Sternocleidomastoid (tissue), 1 donor: ENCODE measurements around the genes WDR45B and METRNL.

- PRO-cap: no peak
These were observed 26.1 kb downstream of the NARF start for GRCh38 chr17:82484549-82485171.

GRCh38 chr17:82496275-82496912, 23.1 kb upstream of the FOXK2 start:
- PRO-cap: no peak

GRCh38 chr17:82527647-82528452, 8.3 kb downstream of the FOXK2 start:
- PRO-cap: no peak

GRCh38 chr17:82571459-82572190, 52.1 kb downstream of the FOXK2 start:
- PRO-cap: no peak

DNA sequence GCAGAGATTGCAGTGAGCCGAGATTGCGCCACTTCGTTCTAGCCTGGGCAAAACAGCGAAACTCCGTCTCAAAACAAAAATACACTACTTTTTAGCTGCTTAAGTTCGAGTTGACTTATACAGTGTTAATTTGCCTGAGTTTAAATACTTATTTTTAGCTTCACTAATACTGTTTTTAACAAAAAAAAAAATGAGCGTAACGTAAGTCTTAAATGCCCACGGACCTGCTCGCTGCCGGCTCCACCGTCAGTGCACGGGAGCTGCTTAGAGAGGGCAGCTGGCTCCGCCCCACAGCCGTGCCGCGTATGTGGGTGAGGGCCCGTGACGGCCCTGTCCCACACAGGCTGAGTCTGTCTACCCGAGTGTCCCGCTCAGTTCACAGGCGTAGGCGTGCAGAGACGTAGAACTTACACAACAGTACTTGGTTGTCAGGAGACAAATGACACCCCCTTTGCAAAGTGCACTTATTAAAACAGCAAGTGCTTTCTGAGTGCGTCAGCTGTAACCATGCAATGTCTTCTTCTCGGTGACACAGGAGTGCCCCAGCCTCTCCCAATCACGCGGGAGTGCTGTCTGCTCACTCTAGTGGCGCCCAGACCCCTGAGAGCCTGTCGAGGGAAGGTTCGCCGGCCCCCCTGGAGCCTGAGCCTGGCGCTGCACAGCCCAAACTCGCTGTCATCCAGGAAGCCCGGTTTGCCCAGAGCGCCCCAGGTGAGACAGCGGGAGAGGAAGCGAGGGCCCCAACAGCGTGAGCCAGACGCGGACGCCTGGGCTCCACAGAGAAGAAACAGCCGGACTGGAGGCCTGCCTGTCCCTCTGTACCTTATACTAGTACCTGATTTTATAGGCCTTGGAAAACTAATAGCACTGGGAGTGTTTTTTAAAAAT, 64.2 kb downstream of the FOXK2 start:
- PRO-cap: bidirectional peak, plus-strand start at position 515 of the sequence, minus-strand start at position 251 of the sequence

DNA sequence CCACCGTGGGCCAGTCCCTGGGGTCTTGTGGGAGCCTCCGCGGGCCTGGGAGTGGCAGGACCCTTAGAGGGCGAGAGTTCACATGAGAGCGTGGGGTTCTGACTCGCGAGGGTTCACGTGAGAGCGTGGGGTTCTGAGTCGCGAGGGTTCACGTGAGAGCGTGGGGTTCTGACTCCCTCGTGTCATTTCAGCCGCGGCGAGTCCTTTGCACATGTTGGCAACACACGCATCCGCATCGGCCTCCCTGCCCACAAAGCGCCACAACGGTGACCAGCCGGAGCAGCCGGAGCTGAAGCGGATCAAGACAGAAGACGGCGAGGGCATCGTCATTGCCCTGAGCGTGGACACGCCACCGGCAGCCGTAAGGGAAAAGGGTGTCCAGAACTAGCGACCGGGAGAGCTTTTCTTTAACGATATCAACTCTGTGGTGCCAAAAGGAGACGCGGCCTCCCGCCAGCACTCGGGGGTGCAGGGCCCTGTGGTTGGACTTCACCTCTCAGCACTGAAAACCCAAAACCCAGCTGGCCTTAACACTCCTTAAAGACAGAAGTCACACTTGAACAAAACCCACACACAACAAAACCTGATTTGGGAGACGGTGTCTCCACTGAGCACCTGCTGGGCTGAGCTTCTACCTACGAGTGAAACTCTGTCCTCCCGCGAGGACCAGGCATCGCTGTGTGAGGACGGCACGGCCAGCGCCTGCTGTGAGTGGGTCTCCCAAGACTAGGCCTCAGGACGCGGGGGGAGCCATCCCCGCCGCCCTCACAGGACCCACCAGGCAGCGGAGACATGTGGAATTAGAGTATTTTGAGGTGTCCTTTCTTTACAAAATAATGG, 46.9 kb downstream of the WDR45B start:
- PRO-cap: no peak

GRCh38 chr17:82617164-82617470, 31.1 kb downstream of the WDR45B start:
- PRO-cap: no peak

DNA sequence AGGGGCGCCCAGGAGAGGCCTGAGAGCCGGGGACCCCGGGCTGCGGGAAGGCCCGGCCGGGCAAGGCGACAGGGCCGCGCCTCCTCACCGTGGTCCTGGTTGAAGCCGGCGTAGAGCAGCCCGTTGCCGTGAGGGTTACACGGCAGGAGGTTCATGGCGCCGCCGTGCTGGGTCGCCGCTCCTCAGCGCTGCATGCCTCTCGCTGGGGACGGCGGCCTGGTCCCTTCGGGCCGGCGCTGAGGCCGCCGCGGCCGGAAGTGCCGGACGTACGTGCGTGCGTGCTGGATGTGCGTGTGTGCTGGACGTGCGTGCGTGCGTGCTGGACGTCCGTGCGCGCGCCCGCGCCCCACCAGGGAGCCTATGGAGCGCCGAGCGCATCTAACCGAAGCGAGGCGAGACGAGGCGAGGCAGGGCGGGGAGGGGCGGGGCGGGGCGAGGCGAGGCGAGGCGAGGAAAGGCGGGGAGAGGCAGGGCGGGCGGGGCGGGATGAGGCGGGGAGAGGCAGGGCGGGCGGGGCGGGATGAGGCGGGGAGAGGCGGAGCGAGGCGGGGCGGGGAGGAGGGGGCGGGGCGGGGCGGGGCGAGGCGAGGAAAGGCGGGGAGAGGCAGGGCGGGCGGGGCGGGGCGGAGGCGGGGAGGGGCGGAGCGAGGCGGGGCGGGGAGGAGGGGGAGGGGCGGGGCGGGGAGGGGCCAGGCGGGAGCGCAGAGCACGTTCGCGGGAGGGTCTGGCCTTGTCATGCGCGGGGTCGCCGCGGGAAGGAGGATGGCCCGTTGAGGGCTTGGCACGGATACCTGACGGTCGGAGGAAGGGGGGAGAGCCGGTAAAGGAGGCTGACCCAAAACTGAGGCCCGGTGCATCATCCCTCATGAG, at the start of gene WDR45B:
TSS of gene WDR45B (minus strand) at position 259 of the 870 bp plus-strand sequence.
- PRO-cap: bidirectional peak, plus-strand start at position 326 of the sequence, minus-strand start at position 259 of the sequence; bidirectional peak, plus-strand start at position 676 of the sequence, minus-strand start at position 406 of the sequence

DNA sequence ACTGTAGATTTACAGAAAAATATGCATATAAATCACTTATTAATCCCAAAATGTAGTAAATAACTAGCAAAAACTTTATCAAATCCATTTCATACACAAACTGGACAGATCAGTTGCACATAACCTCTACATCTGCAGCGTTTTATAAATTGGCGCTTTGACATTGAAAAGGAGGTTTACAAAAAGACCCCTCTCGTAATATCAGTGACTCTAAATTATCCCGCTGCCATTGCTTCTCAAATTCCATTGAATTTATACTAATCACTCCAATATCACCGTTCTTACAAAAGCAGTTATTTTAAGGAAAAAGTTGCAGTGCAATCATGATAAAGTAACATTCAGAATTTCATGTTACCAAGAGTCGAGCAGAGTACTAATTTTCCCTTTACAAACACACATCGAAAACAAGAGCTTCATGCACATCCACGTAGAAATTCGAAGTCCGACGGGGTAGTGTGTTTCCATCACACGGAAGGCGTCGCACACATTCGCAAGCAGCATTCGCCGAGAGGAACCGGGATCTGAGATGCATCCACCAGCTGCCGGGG, 9.1 kb upstream of the WDR45B start:
- PRO-cap: no peak

DNA sequence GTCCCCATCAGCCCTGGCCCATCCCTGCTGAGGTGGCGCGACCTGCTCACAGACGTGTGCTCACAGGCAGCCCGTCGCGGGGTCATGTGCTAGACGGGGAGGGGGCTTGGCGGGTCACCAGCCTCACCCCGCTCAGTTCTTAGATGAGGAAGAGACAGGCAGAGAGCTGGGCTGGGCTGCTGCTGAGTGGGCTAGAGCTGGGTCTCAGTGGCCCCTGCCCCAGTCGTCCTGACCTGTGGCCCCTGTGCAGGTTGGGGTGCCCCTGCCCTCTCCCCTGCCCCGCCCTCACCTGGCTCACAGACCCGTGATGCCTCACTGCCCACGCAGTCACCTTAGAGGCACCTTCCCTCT, 37.4 kb downstream of the TBCD start:
- PRO-cap: no peak

DNA sequence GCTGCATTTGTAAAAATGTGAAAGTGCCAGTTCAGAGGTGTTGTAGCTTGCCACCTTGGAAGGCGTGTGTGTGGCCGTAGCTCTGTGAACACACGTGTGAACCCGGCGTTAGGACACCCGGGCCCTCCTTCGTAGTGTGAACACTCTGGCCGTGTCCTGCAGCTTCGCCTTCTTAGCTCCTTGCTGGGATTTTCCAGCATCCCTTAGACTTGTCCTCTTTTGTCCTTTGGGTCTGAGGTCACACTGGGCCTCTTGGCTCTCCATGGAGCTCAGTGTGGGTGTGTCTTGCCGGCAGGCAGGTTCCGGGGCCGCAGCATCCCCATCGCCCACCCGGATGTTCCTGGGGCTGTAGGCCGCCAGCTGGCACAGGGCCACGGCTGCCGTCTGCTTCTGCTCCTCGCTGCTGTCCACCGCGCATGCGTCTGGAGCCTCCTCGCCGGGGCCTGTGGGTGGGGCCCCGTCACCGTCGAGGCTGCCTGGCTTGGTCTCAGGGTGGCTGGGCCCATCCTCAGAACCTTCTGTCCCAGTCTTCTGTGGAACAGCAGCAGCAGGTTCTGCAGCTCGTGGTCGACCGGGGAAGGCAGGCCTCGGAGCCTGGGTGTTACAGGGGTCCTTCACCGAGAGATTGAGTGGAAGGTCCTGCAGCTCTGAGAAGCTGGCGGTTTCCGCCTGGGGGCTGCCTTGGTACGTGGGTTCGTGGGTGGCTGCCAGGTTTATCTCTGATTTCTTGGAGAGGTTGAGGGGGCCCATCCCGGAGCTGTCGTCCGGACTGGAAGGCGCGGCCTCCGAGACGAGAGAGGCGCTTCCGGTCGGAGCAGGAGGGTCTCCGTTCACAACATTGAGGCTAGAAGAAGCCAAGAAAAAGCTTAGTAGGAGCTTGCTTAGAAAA, 9.5 kb downstream of the ZNF750 start:
- PRO-cap: no peak

- PRO-cap: no peak
These were observed 563 bp upstream of the ZNF750 start for GRCh38 chr17:82840381-82840789.

DNA sequence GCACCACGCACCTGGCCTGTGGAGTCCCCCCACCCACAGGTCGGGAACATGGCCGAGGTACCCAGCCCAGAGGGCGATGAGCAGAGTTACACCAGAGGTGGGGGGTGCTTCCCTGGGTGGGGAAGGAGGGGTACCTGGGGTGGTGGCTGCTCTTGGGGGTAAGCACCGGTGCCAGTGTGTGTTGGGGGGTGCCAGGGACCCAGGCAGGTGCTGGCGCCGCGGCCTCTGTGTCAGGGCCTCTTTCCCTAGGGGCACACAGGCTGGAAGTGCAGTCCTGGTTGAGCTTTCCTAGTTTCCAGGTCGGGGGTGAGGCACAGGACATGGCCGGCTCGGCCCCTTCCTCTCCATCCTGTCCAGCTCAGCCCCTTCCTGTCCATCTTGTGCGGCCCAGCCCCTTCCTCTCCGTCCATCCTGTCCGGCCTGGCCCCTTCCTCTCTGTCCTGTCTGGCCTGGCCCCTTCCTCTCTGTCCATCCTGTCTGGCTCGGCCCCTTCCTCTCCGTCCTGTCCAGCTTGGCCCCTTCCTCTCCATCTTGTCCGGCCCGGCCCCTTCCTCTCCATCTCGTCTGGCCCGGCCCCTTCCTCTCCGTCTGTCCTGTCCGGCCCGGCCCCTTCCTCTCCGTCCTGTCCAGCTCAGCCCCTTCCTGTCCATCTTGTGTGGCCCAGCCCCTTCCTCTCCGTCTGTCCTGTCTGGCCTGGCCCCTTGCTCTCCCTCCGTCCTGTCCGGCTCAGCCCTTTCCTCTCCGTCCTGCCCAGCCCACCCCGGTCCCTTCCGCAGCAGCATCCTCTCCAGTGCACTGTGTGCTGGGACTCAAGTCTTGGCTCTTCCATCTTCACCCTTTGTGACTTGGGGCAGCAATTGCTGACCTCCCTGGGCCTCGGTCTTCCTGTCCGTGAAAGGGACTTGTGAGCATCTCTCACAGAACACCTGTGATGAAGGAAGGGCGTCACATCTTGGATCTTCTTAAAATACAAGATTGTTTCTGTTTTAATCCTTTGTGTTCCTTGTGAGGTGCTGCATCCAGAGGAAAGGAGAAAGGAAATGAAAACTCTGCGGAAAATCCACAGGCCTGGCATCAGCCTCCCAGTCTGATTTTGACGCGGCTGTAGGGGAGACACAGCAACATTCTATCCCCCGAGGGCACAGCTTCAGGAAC, 5.4 kb upstream of the ZNF750 start:
- PRO-cap: no peak

- PRO-cap: no peak
These were observed 49.7 kb upstream of the ZNF750 start for GRCh38 chr17:82889181-82890264.

DNA sequence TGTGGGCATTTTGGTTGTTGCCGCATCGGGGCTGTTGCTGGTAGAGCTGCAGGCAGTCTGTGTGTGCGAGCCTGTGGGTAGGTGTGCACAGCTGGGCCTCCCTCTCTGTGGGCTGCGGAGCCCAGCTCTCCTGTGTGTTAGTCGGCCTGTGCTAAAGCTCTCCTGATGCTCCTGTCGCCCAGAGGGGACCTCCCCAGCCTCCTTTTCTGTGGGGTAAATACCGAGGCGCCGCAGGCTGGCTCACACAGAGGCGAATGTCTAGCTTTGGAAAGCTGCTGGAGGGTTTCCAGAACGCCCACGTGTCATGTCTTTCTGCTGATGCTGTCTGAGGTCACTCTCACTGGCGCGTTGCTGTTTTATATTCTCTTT, 91.8 kb upstream of the ZNF750 start:
- PRO-cap: no peak

GRCh38 chr17:83079305-83079793, at the start of gene METRNL:
Gene METRNL (plus strand): TSS chr17:83079609.
- PRO-cap: bidirectional peak, plus-strand start at chr17:83079609, minus-strand start at chr17:83079502

DNA sequence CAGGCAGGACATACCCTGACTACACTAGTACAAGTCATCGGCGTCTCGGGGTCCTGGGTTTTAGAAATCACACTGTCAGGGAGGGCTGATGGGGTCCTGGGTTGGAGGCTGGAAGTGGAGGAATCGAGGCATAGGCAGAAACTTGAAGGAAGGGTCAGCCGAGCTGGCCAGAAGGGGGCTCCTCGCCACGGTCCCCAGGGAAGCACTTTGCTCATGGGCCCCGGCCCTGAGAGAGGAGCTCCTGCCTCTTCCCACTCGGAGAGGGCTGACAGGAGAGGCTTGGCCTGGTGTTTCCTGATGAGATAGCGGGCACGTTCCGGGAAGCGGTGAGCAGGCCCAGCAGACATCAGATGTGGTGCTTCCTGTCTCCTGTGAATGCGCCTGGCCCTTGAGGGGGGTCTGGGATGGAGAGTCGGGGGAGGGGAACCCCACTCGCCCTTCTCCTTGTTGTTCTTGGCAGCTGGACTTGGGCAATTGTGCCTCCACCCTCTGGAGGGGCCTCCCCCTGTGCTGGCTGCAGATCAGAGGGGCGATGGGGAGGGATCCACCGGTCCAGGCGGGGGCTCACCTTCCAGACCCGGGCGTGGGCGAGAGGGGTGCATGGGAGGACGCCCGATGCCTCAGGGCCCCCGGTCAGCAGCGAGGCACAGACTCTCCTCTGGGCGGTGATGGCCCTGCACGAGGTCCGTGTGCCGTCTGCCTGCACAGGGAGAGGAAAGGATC, 25.2 kb downstream of the METRNL start:
- PRO-cap: no peak

DNA sequence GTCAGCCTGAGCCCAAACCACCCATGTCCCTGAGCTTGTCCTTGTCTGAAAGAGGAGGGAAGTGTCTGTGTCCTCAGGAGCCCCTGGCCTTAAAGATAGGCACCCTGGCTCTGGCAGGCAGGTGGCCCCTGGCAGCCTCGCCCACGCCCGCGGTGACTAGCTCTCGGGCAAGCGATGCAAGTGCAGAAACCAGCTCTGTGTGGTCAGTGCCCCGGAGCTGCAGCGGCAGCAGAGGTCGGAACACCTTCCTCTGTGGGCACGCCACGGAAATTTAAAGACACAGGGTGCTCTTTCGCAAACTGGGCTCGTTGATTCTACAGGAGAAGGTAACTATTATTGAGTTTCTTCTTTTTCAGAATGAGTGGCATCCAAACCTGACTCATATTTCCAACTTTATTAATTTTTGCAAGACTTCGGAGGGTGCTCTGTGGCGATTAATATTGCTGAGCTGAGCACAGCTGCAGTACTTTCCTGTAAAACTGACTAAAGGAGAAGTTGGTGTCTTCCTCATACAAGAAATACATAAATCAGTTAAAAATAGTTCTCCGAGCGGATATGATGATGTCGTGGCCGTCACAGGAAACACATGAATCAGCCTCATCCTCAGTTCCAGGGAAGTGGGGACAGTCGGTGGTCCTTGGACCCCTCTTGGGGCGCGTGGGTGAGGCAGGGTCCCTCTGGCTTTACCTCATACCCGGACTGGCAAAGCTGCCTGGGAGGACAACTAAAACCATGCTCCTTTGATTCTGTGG, 120.2 kb downstream of the METRNL start:
- PRO-cap: bidirectional peak, plus-strand start at position 206 of the sequence, minus-strand start at position 158 of the sequence; unidirectional peak, minus-strand start at position 273 of the sequence; bidirectional peak, plus-strand start at position 606 of the sequence, minus-strand start at position 481 of the sequence

DNA sequence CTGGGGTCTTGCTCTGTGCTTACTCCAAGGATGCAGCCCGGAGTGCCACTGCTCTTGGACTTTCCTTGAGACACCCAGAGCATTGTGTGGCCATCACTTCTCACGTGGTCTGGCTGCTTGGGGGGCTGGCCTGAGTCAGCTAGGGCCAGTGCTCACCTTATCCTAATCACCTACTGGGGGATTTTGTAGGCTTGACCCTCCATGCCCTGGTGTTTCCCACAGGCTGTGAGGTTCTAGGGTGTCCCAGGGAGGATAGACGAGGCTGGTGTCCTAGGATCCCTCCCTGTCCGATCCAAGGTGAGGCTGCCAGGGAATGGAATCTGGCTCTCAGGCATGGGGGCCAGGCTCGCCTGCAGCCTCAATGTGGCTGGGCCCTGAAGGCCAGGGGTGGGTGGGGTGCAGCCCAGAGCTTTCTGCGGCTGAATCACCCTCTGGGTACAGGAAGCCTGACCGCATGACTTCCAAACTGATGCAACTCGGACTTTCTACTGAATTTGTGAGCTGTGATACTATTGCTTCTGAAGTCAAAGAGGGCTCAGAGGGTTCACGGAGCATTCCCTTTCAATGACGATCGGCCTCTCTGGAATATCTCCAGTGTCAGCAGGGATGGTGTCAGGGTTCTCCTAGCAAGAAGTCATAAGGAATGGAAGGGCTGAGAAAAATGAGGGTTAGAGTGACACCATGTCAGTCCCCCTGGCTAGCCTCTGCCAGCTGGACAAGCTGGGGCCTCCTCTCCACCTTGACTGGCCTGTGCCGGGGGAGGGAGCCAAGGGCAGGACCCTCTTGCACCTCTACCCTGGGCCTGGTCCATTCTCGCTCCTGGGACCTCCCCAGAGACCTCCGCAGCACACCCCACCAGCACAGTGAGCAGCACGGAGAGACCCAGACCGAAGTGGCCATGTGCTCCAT, 123.7 kb downstream of the METRNL start:
- PRO-cap: bidirectional peak, plus-strand start at position 527 of the sequence, minus-strand start at position 352 of the sequence